Cardiac ventricle fibroblast (primary cell): ENCODE results near the genes CORO2B and KIF23.

DNA sequence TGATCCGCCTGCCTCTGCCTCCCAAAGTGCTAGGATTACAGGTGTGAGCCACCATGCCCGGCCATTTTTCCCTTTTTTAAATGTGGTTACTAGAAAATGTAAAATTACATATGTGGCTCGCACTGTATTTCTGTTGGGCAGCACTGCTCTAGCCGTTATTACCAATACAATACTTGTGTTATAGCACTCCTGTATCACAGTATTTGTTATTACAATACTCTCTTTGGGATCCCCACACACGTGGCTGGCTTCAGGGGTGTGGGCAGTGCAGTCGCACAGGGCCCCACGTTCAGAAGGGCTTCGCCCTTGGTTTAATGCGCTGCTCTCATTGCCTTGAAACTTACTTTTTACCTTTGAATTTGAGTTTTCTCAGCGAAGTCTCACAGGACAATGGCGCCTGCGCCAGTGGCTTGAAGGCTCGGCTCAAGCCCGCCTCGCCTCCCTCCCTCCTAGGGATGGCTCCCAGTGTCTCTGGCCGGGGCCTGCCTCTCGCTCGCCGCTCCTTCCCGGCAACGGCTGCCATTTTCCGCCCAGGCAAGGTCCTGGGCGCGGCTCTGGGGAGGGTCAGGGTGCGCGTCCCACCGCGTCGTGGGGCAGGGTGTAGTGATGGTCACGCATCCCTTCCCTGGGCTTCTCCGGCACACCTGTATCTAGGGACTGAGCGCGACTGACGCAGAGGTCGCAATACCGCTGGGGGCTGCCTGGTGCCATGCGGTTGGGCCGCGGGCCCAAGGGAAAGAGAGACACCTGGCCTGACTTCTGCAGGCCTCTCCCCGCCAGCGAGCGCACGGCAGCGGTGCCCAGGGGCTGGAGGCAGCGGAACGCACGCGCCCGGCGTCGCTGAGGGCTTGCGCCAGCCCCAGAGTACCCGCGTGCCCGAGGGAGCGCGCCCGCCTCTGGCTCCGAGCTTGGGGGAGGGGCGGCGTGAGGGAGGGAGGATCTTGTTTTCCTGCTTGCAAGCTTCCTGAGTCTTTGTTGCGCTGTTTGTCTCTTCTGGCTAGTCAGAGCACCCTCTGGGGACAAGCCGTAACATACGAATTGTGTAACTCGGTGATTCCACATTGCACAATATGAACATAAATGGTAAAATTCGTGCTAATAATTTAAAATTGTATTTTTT, 20.8 kb upstream of the FEM1B start:
- RAMPAGE, long total RNA: no peak

DNA sequence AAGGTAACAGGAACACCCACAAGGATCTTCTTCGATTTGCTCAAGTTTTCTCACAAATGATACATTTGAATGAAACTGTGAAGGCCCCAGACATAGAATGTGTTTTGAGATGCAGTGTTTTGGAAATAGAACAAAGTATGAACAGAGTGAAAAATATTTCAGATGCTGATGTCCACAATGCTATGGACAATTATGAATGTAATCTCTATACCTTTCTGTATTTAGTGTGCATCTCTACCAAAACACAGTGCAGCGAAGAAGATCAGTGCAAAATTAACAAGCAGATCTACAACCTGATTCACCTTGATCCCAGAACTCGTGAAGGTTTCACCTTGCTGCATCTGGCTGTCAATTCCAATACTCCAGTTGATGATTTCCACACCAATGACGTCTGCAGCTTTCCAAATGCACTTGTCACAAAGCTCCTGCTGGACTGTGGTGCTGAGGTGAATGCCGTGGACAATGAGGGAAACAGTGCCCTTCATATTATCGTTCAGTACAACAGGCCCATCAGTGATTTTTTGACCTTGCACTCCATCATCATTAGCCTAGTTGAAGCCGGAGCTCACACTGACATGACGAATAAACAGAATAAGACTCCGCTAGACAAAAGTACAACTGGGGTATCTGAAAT, 13.1 kb downstream of the FEM1B start:
- RAMPAGE, long total RNA: no peak

- RAMPAGE, long total RNA: no peak
Measured at GRCh38 chr15:68340907-68341565, 63.5 kb downstream of the FEM1B start.

GRCh38 chr15:68421025-68421509, 10.9 kb downstream of the ITGA11 start:
- RAMPAGE, long total RNA: no peak

- RAMPAGE, long total RNA: no peak
Measured at GRCh38 chr15:68517273-68517940, 61.4 kb upstream of the CORO2B start.

DNA sequence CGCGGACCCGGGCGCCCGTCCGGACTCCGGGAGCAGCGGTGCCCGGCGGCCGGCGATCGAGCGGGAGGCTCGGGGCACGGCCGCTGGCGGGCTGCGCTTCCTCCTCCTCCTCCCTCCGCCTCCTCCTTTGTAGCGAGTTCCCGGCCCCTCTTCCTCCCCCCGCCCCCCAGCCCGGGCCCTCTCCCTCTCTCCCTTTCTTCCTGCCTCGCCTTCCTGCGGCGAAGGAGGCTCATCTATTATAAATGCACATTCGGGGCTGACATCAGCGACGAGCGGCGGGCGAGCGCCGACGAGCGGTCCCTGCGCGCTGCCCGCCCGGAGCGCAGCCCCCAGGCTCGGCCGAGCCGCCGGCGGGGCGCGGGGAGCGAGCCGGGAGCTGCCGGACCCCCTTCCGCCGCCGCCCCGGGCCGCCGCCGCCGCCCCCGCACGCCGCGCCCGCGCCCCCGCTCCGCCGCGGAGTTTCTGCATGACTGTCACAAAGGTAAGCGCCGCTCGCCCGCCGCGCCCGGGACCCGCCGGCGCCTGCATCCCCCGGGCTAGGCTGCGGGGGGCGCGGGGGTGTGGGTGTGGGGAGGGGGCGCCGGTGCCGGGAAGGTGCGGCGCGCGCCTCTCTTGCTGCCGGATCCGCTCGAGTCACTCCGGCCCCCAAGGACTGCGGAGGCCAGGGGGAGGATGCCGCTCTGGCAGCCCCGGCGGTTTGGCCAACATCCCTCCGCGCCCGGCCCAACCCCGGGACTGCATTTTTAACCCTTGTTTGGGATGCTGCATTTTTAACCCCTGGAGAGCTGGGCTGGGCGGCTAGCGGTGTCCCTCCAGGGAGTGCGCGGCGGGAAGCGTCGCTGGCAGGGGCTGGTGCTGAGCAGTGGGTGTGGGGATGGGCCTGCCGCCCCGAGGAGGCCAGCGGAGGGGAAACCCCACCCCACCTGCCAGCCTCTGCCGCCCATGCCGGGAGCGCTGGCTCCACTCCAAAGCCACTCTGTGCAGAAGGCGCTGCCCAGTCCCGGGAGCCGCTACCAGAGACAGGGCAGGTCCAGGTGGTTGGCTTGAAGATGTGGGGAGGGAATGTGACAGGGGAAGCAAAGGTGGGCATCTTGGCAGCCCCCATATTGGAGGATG, at the start of gene CORO2B:
TSS of gene CORO2B (plus strand) at position 197 of the 1,116 bp plus-strand sequence.
- RAMPAGE, long total RNA: no peak

- RAMPAGE, long total RNA: no peak
Measured at GRCh38 chr15:68616474-68616940, 37.7 kb downstream of the CORO2B start.

DNA sequence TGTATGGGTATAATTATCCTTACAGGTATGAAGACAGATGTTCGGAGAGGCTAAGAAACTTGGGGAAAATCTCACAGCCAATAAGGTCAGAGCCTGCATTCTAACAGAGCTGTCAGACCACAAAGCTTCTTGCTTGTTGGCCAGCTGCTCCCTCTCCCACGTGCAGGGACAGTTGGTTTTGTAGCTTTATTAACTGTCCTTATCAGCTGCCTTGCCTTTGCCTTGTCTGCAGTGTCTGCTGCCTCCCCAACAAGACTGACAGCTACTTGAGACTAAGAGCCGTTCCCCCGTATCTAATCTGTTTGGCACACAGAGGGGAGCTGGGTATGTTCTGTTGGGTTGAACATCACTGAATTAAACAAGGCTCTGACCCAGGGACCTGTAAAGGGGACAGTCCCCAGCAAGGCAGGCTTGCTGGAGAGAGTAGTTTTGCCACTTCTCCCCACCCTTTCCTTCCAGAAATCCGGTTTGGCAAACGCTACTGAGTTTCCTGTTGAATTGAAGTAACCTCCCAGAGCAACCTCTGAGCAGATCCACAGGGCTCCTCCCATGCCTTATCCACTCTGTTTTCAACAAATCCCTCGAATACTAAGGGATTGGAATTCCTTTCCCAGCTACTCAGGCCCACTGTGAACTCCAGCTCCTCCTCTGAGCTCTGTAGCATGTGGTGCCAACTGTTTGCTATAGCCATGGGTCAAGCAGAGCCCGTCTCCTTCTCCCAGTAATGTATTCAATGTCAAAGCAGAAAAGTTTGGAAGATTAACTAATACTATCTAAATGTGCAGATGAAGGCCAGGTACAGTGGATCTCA, 116.1 kb downstream of the ANP32A start:
- RAMPAGE, long total RNA: no peak

- RAMPAGE, long total RNA: no peak
Measured at GRCh38 chr15:68729605-68730388, 90.9 kb downstream of the ANP32A start.

GRCh38 chr15:68730640-68731540, 89.8 kb downstream of the ANP32A start:
- RAMPAGE, long total RNA: no peak

- RAMPAGE, long total RNA: no peak
Measured at GRCh38 chr15:68775220-68775942, 45.3 kb downstream of the ANP32A start.

DNA sequence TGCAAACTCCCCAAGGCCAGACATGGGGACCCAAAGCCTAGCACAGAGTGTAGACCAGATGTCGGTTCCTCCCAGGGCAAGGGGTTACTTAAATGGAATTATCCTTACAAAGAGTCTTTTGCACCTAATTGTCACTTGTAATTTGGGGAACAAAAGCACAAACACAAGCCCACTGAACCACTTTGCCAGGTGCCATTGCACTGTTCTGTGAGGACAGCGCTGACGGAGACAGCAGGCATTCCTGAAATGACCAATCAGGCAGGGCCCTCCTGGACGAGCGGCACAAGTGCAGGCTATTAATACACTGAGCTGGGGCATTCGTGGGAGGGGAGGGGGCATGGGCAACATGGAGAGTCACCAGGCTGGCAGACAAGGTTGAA, 45.4 kb downstream of the NOX5 start:
- RAMPAGE, long total RNA: no peak

DNA sequence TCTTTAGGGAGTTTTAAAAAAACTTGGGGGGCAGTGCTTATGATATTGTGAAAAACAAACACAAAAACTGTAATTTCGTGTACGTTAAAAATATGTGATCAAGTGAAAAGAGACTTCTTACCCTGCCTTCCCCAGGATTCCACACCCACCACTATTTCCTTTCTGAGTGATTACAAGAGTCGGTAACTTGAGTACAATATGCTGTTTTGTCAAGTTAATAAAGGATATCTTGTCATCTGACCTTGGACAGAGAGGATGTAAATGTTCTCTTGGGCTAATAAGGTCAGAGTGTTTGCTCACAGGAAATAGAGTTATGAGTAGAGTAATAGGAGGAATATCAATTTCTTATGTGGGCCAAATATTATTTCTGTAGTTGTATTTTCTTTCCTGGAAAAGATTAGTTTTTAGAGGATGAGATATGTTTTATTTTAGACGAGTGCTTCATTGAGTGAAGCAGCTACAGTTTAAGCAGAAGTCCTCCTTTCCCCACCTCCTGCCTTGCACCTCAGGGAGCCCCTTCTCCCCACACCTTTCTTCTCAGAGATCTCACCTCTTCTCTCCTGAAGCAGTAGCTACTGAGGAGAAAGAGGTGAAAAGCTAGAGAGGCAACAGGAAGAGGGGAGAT, 68.2 kb downstream of the NOX5 start:
- RAMPAGE, long total RNA: no peak

DNA sequence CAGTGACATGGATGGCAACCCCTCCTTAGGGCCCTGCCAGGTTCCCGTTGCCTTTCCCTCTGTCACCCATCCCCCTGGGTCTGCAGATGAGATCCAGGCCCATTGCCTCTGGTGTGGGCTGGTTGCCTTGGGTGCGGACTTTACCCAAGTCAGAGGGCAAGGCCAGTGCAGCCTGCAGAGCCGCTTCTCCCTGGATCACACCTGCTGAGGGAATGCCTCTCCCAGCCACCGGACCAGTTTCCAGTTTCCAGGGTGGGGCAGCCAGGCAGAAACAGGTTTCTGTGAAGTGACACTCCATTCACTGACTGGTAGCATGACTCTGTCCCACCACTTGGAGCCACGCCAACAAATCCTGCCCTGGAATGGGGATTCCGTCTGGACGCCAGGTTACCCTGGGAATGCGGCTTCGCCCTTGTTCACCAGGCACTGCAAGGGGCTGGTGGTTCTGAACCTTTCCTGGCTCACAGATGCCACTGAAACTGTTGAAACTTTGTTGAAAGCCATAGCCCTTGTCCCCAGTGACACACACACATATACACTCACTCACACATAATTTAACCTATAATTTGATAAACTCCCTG, 30.1 kb downstream of the PAQR5 start:
- RAMPAGE, long total RNA: no peak

DNA sequence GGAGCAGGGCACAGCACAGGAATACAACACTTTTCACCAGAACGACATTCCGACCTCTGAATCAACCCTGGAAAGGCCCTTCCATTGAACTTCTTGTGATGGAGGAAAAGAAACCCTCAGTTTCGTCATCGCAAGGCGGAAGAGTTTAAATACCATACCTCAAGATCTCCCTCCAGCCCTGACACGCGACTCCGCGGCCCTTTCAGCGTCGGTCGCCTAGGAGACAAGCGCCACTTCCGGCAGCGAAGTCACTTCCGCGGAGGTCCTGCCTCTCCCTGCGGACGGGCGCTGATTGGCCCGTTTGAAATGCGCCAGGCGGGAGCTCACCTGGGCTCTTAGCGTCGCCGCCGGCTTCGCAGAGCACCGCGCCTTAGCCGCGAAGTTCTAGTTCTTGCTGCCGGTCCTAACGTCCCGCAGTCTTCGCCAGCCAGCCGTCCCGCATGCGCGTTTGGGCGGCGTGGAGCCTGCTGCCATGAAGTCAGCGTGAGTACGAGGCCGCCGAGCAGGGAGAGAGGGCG, at the start of gene KIF23:
TSS of gene KIF23 (plus strand) at position 356 of the 518 bp plus-strand sequence.
- RAMPAGE, long total RNA: no peak

- RAMPAGE, long total RNA: no peak
Measured at GRCh38 chr15:69455578-69456752, 3.3 kb downstream of the RPLP1 start.

GRCh38 chr15:69535940-69536485, 83.4 kb downstream of the RPLP1 start:
- RAMPAGE, long total RNA: no peak

DNA sequence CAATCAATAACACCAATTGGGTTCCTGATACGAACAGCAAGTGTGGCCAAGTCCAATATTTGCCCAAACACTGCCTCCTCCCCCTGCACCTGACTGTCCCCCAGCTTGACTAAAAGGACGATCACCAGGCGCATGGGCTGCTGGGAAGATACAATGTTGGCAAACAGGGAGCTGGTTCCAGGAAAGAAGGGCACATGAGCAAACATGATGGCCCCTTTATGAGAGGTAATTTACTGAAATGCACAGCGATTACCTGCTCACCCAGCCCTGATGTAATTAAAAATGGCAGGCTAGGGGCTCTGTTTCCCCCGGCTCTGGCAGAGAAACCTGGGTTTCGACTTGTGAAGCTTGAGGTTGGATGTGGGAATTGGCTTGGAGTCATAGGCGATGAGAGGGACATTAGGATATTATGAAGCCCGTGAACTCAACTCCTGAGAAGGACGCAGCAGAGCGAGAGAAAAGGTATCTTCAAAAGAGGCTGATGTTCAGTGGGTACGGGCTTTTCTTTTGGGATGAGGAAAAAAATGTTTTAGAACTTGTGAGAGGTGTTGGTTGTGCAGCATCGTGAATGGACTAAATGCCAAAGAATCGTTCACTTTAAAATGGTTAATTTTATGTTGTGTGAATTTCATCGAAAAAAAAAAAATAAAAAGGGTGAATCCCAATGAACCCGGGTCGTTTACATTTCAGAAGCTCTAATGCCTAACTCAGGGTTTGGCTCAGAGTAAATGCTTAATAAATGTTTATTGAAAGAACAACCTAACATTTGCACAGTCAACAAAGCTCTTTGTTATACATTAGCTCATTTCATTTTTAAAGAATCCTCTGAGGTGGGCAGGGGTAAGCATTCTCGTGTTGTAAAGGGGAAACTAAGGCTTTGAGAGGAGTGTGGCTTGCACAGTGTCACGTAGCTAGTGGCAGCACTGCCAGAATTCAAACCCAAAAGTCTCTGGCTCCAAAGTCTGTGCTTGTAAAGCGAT, 109.2 kb downstream of the RPLP1 start:
- RAMPAGE, long total RNA: no peak

GRCh38 chr15:69808764-69809363, 288.9 kb downstream of the TLE3 start:
- RAMPAGE, long total RNA: no peak

DNA sequence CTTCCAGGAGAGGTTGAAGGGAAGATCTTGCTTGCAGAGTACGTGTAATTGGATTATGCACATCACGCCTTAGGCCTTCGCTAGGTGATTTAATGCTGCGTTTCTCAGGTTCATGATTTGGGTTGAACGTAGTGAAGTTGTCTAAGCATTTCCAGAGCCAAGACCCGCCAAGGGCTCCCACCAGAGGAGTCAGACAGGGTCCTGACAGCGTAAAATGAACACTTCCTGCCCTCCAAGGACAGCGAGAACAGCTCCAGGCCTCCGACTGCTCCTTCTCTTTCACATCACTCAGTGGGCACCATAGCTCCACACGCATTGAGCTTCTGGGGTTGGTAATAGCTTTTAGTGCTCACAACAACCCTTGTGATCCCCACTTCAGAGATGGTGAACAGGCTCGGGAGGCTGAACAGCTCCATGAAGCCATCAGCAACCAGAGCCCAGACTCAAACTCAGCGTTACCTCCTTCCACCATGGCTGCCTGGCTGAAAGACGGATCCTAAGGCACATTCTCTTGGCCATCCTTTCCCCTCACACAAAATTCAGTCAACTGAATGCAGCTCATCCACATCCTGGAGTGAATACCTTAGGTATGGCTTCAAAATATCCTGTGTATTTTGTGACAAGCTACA, 27.3 kb downstream of the TLE3 start:
- RAMPAGE, long total RNA: no peak